NCI-H460 (cell line): ENCODE measurements around the gene DEPP1.

DNA sequence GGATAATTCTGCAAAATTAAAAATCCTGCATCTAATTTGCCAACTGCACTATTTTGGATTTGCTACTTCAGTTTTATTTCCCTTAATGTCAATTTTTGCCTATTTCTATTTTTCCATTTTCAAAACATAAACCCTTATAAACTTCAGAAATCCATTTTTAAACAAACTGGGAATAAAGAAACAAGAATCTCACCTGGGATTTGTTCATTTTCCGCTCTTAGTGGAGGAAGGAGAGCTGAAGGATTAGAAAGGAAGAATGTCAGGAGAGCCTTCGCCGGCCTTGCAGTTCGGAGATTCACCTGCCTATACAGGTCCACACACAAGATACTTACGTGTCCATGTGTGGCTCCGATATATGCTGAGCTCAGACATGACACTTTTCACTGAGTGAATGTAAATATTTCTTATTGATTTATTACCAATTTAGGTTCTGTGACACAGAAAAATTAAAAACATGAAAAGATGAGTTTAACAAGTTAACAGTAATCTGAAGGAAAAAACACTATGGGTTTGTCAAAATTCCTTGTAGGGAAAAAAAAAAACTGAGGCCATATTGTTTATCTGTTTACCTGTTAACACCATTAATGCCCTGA, 1.2 kb downstream of the ZNF248 start:
RAMPAGE:
- cytosol, long total RNA = no peak
- long total RNA = no peak
- nucleus, long total RNA = no peak

DNA sequence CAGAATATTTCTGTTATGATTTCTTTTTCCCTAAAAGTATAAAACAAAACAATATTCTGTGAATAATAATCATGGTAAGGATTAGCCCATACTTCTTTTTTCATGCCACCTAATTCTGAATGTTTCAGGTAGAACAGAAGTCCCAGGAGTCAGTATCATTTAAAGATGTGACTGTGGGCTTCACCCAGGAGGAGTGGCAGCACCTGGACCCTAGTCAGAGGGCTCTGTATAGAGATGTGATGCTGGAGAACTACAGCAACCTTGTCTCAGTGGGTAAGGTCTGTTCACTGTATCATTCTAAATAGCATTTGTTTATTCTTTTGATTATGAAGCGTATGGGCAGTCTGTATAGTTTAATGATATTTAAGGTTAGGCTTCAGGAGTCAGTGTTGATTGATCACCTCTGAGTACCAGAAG, 6.3 kb downstream of the ZNF33A start:
RAMPAGE:
- cytosol, long total RNA = no peak
- long total RNA = no peak
- nucleus, long total RNA = no peak

DNA sequence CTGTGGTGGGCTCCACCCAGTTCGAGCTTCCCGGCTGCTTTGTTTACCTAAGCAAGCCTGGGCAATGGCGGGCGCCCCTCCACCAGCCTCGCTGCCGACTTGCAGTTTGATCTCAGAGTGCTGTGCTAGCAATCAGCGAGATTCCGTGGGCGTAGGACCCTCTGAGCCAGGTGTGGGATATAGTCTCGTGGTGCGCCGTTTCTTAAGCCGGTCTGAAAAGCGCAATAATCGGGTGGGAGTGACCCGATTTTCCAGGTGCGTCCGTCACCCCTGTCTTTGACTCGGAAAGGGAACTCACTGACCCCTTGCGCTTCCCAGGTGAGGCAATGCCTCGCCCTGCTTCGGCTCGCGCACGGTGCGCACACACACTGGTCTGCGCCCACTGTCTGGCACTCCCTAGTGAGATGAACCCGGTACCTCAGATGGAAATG, 1513.6 kb downstream of the ZNF37A start:
RAMPAGE:
- cytosol, long total RNA = no peak
- long total RNA = no peak
- nucleus, long total RNA = no peak

DNA sequence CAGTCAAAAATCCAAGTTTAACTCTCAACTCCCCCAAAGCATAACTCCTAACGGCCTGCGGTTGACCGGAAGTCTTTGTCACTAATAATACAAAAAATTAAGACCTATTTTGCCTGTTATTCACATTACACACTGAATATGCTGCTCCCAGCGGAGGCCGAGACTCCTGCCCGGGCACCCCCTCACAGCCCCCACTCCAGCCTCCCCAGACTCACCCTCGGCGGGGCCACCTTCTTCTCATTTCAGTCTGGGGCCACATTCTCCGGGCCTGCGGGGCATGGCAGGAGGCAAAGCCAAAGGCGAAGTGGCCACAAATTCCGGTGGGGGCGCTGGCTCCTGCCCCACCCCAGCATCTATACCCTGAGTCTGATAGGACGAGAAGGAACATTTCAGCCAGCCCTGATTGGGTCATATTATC, 163.3 kb downstream of the ZNF33B start:
RAMPAGE:
- cytosol, long total RNA = no peak
- long total RNA = no peak
- nucleus, long total RNA = no peak

RAMPAGE:
- cytosol, long total RNA = no peak
- long total RNA = no peak
- nucleus, long total RNA = no peak
Observed at GRCh38 chr10:42792586-42793206, 10.1 kb downstream of the BMS1 start.

GRCh38 chr10:42998492-42998691, 78.5 kb upstream of the RET start:
RAMPAGE:
- cytosol, long total RNA = no peak
- long total RNA = no peak
- nucleus, long total RNA = no peak

RAMPAGE:
- cytosol, long total RNA = no peak
- long total RNA = no peak
- nucleus, long total RNA = no peak
Observed at GRCh38 chr10:43163222-43163677, 25.0 kb downstream of the CSGALNACT2 start.

GRCh38 chr10:43168850-43169470, 30.7 kb downstream of the CSGALNACT2 start:
RAMPAGE:
- cytosol, long total RNA = no peak
- long total RNA = no peak
- nucleus, long total RNA = no peak

DNA sequence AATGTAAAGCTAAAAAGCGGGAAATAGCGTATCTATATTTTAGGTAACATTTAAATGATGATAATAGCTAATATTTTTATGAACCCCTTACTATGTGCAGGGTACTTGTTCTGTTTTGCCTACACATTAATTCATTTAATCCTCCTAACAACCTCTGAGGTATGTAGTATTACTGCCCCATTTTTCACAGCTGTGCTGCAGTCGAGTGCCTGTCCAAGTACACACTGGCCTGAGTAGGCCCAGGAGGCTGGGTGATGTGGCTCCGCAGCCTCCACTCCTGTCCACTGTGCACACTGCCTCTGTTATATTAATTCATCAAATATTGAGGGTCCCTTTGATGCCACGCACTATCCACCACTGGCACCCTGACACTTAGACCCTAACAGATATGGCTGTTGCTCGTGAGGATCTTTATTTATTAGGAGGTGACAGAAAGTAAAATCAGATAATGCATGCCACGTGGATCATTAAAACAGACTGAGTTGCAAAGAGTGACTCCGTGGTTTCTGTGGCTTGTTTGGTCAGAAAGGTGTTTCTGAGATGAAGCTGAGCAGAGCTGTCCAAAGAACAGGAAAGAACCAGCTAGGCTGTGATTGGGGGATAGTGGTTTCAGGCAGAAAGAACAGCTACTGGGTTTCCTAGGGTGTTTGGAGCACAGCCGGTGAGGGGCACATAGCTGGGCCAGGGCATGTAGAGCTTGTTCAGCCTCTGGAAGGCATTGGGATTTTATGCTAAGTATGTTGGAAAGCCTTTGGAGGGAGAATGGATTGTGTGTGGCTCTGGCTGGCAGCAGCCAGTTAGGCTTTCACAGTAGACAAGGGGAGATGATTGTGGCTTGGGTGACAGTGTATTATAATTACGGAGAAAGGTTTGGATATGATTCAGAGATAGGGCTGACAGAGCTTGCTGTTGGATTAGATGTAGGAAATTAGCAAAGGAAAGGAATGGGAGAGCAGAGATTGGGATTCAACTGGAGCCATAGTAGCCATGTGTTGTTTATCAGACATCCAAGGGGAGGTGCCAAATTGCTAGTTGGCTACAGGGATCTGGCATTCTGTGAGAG, 34.4 kb downstream of the CSGALNACT2 start:
RAMPAGE:
- cytosol, long total RNA = no peak
- long total RNA = no peak
- nucleus, long total RNA = no peak

RAMPAGE:
- cytosol, long total RNA = no peak
- long total RNA = no peak
- nucleus, long total RNA = no peak
Observed at GRCh38 chr10:43192921-43193384, 54.7 kb downstream of the CSGALNACT2 start.

DNA sequence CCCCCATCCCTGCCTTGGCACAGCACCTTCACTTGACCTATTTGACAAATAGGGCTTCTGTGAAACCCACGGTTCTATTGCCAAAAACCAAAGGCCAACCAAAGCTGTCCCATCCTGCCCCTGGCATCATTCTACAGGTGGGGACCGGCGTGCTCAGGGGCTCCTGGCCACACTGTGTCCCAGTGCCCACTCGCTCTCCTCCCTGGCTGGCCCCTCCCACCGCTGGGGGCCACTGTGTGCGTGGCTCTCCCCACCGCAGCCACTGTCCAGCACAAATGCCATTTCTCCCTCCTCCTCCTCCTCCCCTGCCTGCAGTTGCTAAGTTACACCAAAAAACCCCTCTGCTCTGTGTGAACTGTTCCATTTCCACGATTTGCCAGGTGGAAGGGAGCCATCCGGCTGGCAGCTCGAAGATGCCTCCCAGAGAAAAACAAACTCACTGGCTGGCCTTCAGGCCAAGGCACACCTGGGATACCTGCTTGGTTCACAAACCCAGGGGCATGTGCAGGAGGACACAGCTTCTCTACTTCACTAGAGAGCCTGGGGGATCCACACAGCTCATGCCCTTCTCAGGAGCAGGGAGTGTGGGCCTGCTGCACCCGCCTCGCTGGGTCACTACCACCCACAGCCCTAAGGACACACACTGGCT, 1.9 kb downstream of the RASGEF1A start:
RAMPAGE:
- cytosol, long total RNA = no peak
- long total RNA = no peak
- nucleus, long total RNA = no peak

GRCh38 chr10:43287311-43287870, 20.5 kb upstream of the RASGEF1A start:
RAMPAGE:
- cytosol, long total RNA = no peak
- long total RNA = no peak
- nucleus, long total RNA = no peak

DNA sequence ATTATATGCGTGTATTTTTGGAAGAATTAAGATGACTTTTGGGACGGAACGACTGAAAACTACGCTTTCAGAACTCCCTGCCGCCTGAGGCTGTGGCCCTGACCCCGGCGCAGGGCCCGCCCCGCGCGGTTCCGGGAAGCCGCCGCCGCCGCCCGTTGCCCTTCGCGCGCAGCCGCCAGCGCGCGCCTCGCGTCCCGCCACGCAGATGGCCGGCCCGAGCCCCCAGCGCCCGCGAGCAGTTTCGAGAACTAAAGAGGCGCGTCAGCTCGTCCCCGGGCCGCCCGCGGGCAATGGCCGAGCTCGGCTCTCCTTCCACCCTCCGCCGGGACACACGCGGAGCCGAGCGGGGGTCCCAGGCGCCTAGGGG, 1.9 kb downstream of the HNRNPF start:
RAMPAGE:
- cytosol, long total RNA = no peak
- long total RNA = no peak
- nucleus, long total RNA = no peak

DNA sequence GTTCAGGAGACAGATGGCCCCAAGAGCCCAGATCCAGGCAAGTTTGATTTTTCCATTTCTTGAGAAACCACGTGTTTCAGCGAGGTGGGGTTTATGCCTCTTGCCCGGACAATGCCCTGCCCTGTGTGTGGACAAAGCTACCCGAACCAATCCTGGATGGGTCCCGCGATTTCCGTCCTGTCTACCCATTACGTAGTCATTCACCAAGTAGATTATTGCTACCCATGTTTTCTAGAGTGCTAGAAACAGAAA, 726 bp downstream of the ZNF485 start:
RAMPAGE:
- cytosol, long total RNA = no peak
- long total RNA = no peak
- nucleus, long total RNA = no peak

GRCh38 chr10:44316192-44317282, 68.4 kb downstream of the CXCL12 start:
RAMPAGE:
- cytosol, long total RNA = no peak
- long total RNA = no peak
- nucleus, long total RNA = no peak

GRCh38 chr10:44576600-44577350, 191.9 kb upstream of the CXCL12 start:
RAMPAGE:
- cytosol, long total RNA = no peak
- long total RNA = no peak
- nucleus, long total RNA = no peak

RAMPAGE:
- cytosol, long total RNA = no peak
- long total RNA = no peak
- nucleus, long total RNA = no peak
Observed at GRCh38 chr10:44827778-44828204, 83.3 kb upstream of the TMEM72 start.

RAMPAGE:
- cytosol, long total RNA = no peak
- long total RNA = no peak
- nucleus, long total RNA = no peak
Observed at GRCh38 chr10:44935328-44936361, 24.0 kb upstream of the RASSF4 start.

DNA sequence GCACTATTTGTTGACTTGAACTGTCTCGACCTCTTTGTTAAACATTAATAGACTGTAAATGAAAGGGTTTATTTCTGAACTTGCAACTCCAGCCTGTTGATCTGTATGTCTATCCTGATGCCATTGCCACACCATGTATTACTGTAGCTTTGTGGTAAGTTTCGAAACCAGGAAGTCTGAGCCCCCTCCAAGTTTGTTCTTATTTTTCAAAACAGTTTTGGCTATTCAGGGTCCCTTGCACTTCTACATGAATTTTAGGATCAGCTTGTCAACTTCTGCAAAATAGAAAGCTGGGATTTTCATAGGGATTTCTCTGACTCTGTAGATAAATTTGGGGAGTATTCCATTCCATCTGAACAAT, 19.5 kb upstream of the RASSF4 start:
RAMPAGE:
- cytosol, long total RNA = no peak
- long total RNA = no peak
- nucleus, long total RNA = no peak

DNA sequence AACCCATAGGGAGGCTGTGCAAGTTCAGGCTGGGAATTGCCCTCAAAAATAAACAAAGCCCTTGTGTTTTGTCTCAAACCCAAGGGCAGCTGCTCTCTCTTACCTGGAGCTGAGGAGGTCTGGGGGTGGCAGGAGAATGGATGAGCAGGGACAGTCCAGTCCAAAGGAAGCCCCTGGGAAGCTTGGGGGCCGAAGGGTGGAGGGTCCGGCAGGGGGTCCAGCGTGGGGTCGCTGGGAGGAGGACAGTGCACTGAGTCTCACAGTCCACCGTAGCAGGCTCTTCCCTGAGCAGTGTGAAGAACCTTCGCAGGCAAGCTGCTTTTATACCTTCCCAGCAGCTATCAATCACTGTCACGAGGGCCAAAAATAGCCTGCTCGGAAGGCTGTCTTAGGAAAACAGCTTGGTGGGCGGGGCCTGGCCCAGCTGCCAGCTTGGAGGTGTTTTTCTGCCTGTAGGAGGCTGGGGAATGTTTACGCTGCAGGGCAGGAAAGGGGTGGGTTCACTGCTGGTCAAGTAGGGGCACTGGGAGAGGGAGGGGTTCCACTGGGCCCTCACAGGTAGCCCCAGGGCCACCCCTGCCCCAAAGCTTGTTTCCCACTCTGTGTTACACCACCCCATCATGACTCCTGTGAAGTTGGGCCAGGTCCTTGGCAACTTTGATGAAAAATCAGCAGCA, at the start of gene DEPP1:
Gene DEPP1, minus strand, starts transcription at position 295 of the 677 bp plus-strand sequence.
RAMPAGE:
- cytosol, long total RNA = no peak
- long total RNA = no peak
- nucleus, long total RNA = no peak